ENCODE results near the genes FGB, TDO2 and ETFDH.

GRCh38 chr4:154010323-154010995, 221.6 kb upstream of the SFRP2 start:
- PRO-cap, result no peak
- RAMPAGE, long total RNA, result no peak

DNA sequence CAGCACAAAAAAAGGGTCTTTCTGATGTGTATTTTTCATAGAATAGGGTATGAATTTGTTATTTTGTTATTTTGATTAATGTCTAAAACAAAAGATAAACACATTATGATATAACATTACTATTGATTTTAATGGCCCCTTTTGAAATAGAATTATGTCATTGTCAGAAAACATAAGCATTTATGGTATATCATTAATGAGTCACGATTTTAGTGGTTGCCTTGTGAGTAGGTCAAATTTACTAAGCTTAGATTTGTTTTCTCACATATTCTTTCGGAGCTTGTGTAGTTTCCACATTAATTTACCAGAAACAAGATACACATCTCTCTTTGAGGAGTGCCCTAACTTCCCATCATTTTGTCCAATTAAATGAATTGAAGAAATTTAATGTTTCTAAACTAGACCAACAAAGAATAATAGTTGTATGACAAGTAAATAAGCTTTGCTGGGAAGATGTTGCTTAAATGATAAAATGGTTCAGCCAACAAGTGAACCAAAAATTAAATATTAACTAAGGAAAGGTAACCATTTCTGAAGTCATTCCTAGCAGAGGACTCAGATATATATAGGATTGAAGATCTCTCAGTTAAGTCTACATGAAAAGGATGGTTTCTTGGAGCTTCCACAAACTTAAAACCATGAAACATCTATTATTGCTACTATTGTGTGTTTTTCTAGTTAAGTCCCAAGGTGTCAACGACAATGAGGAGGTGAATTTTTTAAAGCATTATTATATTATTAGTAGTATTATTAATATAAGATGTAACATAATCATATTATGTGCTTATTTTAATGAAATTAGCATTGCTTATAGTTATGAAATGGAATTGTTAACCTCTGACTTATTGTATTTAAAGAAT, at the start of gene FGB:
Gene FGB, plus strand, starts transcription at position 589 of the 860 bp plus-strand sequence.
- PRO-cap, result no peak
- RAMPAGE, long total RNA, result no peak

- PRO-cap, result no peak
- RAMPAGE, long total RNA, result no peak
These were observed 101.3 kb upstream of the NPY2R start for GRCh38 chr4:155107080-155107545.

DNA sequence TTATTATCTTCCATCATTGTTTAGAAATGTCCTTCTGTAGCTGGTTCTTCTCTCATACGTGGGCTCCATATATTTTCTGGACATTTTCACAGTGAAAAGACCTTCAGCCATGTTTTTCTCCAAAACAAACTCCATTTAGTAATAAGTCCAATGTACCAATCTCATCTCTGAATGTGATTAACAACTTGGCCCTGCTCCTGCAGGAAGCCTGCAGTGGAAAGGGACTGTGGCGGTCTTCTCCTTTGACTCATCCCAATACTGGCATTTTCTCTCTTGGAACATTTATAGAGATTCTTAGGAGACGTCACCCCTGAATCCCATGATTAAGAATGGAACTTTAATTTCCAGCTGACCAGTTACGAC, 96.6 kb upstream of the GUCY1A1 start:
- PRO-cap, result no peak
- RAMPAGE, long total RNA, result no peak

GRCh38 chr4:155667504-155668617, 1.2 kb downstream of the GUCY1A1 start:
- PRO-cap, result no peak
- RAMPAGE, long total RNA, result no peak

DNA sequence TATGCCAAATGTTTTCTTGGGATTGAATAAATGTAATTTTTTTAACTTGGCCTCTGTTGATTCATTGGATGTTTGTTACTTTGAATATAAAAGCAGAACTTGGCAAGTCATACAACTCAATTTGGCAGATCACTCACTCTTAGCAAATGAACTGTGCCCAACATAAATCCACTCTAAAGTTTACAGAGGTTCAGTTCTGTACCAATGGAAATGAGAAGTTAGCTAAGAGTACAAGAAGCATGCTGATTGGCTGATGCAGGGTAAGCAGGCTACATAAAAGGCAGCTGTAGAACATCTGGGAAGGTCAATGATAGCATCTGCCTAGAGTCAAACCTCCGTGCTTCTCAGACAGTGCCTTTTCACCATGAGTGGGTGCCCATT, at the start of gene TDO2:
Gene TDO2, plus strand, starts transcription at position 302 of the 381 bp plus-strand sequence.
- PRO-cap, result no peak
- RAMPAGE, long total RNA, result no peak

GRCh38 chr4:155908032-155909129, 4.9 kb downstream of the TDO2 start:
- PRO-cap, result no peak
- RAMPAGE, long total RNA, result no peak

GRCh38 chr4:155952194-155953005, 1.3 kb downstream of the CTSO start:
- PRO-cap, result no peak
- RAMPAGE, long total RNA, result no peak

DNA sequence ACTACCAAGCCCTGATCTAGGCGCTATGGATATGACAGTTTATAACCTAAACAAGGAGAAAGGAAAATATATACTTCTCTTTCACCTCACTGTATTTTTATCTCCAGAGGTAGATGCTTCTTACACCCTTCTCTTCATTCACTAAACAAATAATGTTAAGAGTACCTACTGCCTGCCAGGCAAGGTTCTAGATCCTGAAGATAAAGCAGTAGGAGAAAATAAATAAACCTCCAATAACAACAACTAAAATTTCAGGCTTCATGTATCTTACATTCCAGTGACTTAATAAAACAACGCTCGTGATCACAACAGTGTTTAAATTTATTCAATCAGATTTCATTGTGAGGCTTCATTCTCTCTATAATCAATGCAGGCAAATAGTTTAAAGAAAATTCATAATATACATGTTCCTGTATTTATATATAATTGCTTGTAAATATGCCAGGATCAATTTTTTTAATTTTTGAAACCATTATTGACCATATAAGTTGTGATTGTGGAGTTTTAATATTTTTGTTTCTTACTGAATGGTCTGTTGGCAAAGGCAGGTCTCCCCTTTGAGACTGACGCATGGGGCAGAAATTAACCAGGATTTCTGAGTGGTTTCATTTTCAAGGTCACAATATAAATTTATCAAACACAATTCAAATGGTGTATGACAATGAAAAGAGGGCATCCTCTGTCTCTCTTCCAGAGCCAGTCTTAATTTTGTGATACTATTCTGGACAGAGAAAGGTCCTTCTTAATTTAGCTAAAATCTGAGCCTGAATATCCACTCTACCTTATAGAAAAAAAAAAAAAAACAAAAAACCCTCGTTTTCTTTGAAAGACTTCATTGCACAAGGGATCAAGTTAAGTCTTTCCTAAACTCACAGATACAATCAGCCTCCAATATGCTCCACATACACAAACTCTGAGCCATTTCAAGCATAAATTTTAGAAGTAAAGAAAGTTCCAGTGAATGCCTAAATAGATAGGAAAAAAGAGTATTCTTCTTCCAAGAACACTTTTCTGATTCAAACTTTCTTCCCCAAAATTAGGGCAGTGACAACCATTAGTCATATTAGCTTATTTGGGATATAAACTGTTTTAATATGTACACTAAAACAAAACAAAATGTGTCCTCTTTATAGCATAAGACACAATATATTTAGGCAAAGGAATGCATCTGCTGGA, 20.3 kb downstream of the PDGFC start:
- PRO-cap, result no peak
- RAMPAGE, long total RNA, result no peak

DNA sequence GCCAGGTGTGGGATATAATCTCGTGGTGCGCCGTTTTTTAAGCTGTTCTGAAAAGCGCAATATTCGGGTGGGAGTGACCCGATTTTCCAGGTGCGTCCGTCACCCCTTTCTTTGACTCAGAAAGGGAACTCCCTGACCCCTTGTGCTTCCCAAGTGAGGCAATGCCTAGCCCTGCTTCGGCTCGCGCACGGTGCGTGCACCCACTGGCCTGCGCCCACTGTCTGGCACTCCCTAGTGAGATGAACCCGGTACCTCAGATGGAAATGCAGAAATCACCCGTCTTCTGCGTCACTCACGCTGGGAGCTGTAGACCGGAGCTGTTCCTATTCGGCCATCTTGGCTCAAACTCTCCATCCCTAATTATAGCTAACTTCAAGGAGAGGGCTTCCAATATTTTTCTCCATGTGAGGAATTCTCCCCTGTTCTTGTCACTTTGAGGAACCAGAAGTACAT, 82.9 kb downstream of the GASK1B start:
- PRO-cap, result no peak
- RAMPAGE, long total RNA, result no peak

- PRO-cap, result no peak
- RAMPAGE, long total RNA, result no peak
These were observed 82.5 kb downstream of the GASK1B start for GRCh38 chr4:158090374-158090581.

DNA sequence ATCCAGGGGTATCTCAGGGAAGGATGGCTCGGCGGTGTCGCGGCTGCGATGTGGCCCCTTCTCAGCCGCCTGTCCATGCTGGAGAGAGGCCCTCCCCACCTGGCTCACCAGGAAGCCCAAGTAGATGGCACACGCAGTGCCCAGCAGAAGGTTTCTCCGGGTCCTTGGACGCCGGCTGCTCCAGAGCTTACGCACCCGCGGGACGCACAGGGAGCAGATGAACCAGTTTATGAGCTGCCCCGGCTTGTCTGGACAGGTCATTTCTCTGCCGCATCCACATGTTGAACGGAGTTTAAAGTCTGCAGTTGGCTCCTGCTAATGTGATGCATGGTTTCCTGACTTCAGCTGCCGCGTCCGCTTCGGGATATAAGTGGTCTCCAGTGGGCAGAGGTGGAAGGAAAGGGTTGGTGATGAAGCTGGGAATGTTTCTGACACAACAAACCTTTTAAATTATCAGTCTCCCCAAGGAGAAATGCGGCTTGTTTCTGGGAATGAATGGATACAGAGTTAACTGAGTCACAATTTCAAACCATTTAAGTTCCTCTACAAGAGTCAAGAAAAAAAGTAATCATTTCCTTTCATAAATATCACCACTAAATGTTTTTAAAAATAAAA, 1.6 kb downstream of the GASK1B start:
- PRO-cap, result no peak
- RAMPAGE, long total RNA, result no peak

DNA sequence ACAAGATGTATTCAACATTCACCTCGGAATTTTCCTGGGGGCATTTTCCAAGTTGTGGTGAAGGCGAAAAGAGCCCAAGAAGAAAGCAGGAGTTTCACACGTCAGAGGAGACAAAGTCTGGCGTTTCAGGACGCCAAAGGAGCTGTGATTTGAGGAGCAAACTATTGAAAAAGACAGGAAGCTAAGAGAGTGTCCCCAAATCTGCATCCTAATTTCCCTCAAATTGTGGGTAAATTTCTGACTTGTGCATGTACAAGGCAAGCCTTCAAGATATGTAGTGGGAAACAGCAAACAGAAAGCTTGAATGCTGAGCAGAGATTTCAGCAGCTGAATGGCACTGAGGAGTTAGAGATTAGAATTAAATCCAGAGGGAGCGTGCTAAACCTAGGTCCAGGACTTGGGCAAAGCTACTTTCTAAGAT, 9.2 kb upstream of the GASK1B start:
- PRO-cap, result no peak
- RAMPAGE, long total RNA, result no peak

DNA sequence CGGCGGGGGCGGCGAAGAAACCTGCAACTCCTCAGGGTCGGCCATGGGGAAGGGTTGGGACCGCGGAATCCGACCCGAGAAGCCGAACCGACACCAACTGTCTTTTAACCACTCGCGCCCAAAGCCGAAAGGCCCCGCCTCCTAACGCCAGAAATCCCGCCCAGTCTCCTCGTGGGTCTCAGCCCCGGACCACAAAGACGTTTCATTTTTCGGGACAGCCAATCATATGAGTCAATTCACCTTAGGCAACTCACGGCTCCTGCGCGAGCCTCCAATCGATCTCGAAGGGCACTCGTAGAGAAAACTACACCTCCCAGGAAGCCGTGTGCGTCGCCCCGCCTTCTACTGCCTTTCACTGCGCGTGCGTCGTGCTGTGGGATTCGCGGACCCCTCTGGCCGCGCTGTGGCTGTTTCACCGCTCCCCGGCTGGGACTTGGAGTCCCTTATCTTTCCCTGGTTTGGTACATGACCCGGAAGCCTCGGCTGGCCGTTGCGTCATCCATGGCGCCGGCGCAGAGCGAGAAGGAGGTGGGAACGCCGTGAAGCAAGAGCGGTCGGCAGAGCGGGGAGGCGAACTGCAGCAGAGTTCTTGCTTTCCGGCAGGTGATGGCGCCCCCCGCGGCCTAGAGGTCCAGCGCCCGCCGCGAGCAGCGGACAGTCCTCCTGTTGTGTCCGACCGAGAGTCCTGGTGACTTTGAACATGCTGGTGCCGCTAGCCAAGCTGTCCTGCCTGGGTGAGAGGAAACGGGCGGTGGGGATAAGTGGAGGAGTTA, at the start of gene ETFDH:
Gene ETFDH, plus strand, starts transcription at position 540 of the 773 bp plus-strand sequence.
- PRO-cap, result no peak
- RAMPAGE, long total RNA, result no peak

DNA sequence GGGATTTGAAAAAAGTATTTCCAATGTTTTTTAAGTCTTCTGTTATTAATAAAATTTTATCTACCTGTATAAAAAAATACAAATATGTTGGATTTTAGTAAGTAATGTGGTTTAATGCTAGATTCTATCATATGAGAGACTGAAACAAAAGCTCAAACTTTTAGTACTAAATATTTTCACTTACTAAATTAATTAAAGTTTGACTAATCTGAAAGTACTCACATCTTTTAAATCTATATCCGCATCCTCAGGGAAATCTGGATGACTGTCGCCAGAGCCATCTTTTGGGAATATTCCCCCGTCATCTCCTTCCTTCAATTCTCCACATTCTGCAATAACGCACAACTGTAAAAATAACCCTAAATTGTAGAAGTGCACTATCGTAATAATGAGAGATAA, 7.9 kb downstream of the PPID start:
- PRO-cap, result no peak
- RAMPAGE, long total RNA, result no peak

DNA sequence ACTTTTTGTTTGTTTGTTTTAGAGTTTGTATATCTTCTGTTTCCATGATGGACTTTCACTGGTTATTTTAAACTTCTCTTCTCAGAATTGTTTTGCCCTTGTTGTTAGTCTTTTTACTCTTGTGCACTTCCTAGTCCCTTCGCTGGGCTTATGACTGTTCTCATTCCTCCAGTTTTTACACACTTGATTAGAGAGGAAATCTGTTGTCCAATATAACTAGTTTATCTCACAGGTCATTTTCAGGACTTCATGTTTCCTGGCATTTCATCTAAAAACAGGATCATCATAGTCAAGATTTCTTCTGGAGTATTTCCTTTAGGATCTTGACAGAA, 2.9 kb downstream of the FNIP2 start:
- PRO-cap, result no peak
- RAMPAGE, long total RNA, result no peak

DNA sequence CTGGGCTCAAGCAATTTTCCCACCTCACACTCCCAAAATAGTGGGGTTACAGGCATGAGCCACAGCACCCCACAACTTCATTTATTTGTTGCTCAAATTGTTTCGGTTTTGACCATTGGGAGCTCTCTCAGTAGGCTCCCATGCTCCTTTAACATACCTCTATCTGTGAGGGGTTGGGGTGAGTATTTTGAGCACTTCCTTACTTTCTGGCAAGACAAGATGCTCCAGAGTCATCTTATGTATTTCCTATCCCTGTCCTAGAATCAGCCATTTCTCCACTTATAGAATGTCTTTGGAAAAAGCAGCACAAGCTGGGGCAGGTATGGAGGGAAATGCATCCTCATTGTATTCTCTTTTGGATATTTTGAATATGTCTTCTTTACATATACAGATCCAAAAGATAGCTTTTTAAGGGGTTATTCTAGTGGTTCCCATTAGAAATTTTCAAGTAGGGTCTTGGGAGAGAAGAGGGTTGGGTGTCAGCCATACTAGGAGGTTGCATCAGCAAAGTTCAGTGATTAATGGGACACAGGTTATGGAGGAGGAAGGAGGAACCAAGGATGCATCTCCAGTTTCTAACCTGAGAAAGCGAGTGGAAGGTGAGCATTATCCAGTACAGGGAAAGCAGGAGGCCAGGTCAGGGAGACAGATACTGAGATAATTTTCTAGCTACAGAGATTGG, 70.9 kb downstream of the FNIP2 start:
- PRO-cap, result no peak
- RAMPAGE, long total RNA, result no peak

DNA sequence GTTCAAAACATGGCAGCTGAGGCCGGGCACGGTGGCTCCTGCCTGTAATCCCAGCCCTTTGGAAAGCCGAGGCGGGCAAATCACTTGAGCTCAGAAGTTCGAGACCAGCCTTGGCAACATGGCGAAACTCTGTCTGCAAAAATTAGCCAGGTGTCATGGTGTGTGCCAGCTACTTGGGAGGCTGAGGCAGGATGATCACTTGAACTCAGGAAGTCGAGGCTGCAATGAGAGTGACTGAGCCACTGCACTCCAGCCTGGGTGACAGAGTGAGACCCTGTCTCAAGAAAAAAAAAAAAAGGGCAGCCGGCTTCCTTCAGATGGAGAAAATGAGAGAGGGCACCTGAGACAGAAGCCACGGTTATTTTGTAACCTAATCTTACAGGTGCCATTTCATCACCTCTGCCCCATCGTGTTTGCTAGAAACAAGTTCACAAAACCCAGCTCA, 10.9 kb upstream of the C4orf45 start:
- PRO-cap, result no peak
- RAMPAGE, long total RNA, result no peak

DNA sequence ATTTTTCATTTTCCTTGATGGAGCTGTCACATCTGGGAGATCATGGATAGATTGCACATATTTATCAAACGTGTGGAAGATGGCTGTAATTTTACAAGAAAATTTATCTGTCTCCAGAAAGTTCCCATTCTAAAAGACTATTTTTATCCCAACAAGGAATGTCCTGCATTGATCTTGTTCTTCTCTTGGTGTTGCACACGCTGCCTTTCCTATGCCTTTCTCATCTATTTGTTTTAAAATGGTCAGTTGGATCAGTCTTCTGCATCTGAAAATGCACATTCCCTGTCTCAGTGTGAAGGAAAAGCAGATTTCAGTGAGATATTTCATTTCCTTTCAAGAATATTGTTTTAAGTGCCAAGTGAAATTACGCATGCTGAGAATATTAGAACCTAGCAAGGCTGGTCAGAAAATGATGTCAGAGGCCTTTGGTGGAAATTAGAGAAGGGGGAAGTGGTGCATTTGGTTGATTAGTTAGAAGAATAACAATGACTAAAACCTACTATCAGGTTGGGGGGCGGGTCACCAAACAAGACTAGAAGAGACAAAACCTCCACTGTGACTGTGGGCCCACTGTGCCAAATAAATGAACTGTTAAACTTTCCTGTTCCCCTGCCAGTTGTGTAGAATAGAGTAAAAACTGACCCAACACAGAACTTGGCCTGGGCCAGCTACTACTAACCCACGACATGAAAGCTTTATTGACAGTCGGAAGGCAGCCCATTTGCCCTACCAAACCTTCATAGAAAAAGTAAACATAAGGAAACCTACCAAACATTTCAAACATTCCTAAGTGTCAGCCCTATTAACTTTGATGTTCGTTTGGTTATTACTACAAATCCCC, 2.8 kb downstream of the RAPGEF2 start:
- PRO-cap, result no peak
- RAMPAGE, long total RNA, result no peak

DNA sequence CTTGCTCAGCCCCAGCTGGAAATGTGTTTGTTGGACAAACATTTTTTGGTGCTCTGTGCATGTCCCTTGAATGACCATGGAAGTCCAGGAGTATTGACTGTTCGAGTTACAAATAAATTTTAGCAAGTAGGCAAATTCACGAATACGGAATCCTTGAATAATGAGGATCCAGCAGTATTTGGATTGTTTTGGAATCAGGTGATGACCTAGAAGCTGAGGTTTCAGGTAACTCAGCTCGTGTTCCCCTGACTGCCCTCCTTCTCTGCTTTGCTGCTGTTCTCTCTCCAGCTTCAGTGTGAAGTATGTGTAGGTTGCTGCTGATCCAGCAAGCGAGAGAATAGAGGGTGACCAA, 47.7 kb downstream of the RAPGEF2 start:
- PRO-cap, result no peak
- RAMPAGE, long total RNA, result no peak